AG04450 (cell line): ENCODE measurements around the genes RBFA and PARD6G.

GRCh38 chr18:80034324-80034898 lies at the start of gene RBFA:
Gene RBFA (plus strand): TSS chr18:80034434.
- CAGE, long polyA plus RNA: no peak
- RRBS: 2% methylated on average over 12 of the region's 60 CpGs

- CAGE, long polyA plus RNA: no peak
- RRBS: no CpG with 5 or more reads among the region's 6 CpGs
Measured at GRCh38 chr18:80102981-80103531, 6.0 kb upstream of the ADNP2 start.

- CAGE, long polyA plus RNA: no peak
- RRBS: no CpG with 5 or more reads among the region's 6 CpGs
Measured at GRCh38 chr18:80116435-80116988, 7.5 kb downstream of the ADNP2 start.

DNA sequence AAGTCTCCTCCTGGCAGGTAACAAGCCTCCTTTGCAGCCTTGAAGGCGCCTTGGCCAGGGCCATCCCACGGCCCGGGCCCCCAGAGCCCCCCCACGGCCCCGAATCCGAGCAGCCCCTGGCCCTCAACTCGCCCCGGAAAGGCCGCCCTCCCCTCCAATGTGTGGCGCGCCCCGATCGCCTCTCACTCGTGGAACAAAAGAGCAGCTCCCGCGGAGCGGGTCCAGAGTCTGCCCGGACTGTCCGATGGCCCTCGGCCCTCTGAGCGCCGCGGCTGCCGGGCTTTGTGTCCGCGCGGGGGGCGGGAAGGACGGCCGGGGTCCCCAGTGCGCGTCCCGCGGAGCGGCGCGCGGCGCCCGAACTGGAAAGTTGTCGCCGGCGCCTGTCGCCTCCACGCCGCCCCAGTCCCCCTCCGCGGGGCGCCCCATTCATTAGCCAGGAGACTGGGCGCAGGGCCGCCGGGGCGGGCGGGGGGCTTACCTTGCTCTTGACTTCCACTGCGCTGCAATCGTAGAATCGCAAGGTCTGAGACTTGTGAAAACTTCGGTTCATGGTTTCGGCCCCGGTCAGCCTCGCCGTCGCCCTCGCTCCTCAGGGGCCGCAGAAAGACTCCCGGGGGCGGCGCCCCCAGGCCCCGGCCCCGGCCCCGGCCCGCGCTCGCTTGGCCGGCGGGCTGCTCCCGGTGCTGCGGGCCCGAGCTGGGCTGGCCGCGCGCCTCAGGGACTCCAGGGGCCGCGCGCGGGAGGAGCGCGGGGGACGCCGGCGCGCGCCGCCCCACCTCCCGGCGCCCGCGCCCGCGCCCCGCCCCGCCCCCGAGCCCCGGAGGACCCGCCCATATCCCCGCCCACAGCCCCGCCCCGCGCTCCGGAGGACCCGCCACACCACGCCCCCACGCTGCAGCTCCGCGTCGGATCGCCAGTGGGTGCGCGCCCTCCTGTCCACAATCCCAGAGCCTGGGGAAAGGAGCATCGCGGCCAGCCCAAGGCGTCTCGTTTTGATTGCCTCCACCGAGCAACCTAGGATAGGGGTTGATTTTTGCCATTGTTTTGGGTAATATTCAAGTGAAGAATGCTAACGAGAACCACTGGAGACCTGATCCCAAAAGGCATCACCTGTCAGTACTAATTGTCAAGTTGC lies at the start of gene PARD6G:
PARD6G (minus strand) TSS at position 716 of the 1,135 bp plus-strand sequence.
- CAGE, long polyA plus RNA: start-site peak on the minus strand centred at position 685 of the sequence, 50 bp wide, 49 and 35 reads in 2 replicates
- RRBS: 2% methylated on average over 87 of the region's 125 CpGs